Mesothelial cell of epicardium (in vitro differentiated cells): ENCODE measurements around the genes ZFY, HSFY1 and RBMY1J.

- PRO-cap, result no peak
These were observed at the start of gene ZFY for GRCh38 chrY:2935325-2936303. TSS of gene ZFY (plus strand) at chrY:2935381.

DNA sequence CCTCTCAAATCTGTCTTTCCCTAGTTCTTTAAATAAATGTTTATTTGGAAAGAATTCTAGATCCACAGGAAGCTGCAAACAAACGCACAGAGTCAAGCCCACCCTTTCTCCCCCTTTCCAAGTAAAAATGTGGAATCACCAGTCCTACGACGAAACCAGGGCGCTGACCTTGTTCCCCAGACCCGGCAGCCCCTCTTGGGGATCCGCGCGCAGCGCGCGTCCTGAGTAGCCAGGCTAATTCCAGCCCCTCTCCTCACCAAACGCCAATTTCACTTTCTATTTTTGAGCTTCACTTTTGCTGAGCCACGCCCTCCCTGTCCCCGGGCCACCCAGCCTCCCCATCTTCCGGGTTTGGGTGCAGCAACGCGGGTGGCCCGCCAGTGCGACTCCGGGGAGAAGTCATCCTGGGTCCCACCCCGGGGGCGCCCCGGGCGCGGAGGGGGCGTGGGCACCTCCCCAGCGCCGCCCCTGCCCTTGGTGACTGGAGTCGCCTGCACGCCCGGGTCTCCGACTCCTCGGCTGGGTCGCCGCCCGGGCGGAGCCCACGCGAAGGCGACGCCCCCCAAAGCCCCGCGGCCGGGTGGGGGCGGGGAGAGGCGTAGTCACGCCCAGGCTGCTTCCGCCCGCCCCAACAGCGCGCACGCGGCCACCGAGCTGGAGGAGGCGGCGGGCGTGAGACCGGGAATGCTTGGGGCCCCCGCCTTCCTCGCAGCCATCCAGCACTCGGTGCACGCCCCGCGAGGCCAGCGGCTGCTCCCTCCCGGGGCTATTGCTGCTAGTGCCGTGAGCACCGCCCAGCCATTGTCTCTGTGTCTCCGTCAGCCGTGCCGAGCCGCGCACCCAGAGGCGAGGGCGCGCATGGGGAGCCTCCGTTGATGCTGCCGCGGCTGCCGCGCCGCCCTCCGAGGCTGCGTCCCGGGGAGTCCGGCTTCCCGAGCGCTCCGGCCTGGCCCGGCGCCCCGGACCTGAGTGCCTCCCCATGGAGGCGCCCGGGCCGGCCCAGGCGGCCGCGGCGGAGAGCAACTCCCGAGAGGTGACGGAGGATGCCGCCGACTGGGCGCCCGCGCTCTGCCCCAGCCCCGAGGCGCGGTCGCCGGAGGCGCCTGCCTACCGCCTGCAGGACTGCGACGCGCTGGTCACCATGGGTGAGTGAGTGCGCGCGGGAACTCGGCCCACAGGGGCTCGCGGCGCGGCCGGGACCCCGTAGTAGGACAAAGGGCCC lies 362.2 kb upstream of the AMELY start:
- PRO-cap, result no peak

DNA sequence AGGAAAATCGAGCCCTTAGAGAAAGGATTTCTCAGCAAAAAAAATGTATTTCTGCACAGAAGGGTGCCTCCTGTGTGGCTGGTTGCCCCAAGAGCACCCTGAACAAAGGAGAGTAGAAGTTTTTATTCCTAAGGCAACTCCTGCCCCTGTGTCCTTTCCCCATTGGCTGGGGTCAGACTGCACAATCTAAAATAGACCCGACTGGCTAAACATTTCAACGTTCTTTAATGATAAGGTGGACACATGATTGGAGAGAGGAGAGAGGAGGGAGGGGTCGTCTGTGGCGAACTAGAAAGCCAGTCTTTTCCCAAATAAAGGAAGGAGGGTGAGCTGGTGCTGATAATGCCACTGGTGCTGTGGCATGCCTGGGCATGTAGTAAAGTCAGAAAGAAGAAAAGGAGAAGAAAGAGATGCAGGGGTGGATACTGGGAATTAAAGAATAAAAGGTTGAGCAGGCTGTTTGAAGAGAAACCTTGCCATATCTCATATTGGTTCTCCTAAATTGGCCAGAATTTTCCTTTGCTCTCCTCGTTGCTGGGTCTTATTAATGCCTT lies 367.9 kb upstream of the AMELY start:
- PRO-cap, result no peak

GRCh38 chrY:7322122-7322566 lies 410.6 kb upstream of the AMELY start:
- PRO-cap, result no peak

DNA sequence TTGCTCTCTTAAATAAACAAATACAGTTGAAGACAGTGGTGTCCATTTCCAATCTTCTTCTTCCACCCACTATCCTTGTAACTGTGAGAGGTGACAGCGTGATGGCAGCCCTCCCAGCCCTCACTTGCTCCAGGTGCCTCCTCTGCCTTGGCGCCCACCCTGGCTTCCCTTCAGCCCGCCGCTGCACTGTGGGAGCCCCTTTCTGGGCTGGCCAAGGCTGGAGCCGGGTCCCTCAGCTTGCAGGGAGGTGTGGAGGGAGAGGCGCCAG lies 215.4 kb upstream of the NLGN4Y start:
- PRO-cap, result no peak

DNA sequence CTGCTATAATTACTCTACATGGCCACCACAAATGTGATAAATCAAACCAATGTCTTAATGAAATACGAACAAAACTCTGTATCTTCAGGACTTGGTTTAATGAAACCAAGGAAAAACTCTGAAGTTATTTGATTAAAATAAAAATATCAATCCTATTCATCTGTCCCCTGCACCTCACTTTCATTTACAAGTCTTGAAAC lies 1140.8 kb downstream of the CDY2B start:
- PRO-cap, result no peak

- PRO-cap, result no peak
These were observed at the start of gene HSFY1 for GRCh38 chrY:18546371-18547001. TSS of gene HSFY1 (plus strand) at chrY:18546720.

DNA sequence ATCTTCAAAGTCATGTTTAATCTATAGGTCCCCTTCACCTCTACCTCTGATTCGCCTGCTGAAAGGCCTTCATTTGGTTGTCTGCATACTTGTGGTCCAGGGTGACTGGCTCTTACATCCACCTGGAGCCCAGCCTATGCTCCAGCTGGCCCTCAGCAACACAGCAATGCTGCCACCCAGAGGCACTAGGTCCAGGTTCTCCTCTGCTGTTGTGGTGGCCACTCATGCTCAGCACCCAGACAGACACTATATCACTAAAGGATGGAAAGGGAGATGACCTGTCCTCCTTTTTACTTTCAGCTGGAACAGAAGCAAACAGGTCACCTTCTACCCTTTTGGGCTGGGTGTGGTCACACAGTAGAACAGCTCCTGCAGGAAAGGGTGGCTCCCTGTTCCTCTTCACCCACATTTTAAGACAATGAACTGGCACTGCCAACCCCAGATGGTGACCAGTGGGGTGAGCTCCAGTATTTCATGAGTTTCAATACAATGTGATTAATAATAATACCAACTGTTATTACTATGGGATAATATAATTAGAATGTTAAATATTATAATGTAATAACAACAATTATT lies 242.4 kb upstream of the HSFY2 start:
- PRO-cap, result no peak

- PRO-cap, result no peak
These were observed 421.8 kb downstream of the KDM5D start for GRCh38 chrY:19322727-19323038.

DNA sequence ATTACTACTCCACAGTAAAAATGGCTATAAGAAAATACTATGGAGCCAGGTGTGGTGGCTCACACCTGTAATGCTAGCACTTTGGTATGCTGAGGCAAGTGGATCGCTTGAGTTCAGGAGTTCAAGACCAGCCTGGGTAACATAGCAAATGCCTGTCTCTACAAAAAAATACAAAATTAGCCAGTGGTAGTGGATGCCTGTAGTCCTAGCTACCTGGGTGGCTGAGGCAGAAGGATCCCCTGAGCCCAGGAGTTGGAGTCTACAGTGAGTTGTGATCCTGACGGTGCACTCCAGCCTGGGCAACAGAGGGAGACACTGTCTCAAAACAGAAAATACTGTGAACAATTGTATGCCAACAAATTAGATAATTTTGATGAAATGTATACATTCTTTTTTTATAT lies 136.6 kb downstream of the KDM5D start:
- PRO-cap, result no peak

DNA sequence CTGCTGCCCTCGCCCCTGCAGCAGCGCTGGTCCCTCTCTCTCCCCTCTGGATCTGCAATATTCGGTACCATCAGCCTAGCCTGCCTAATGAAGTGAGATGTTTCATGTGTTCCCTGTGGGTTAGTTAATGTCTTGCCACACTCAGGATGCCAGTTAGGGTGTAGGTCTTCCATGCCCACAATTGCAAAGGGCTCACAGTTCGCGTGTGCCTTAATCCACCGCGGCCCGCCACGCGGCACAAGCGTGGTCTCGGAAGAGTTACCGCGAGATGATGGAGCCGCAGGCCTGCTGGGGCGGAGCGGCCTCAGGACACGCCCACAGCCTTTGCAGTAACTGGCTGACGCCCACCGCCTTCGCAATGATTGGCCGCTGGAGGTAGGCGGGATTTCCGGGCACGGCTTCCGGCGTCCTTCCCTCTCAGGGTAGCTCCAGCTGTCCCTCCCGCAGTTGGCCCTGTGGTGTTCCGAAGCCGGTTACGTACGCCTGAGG lies at the start of gene RBMY1J:
Gene RBMY1J, plus strand, starts transcription at position 359 of the 489 bp plus-strand sequence.
- PRO-cap, result no peak